Skin of body (tissue), 2 donors: ENCODE measurements around the gene RBFOX2.

GRCh38 chr22:33869865-33870276 lies 50.4 kb downstream of the LARGE1 start:
- RAMPAGE, long total RNA: no peak

DNA sequence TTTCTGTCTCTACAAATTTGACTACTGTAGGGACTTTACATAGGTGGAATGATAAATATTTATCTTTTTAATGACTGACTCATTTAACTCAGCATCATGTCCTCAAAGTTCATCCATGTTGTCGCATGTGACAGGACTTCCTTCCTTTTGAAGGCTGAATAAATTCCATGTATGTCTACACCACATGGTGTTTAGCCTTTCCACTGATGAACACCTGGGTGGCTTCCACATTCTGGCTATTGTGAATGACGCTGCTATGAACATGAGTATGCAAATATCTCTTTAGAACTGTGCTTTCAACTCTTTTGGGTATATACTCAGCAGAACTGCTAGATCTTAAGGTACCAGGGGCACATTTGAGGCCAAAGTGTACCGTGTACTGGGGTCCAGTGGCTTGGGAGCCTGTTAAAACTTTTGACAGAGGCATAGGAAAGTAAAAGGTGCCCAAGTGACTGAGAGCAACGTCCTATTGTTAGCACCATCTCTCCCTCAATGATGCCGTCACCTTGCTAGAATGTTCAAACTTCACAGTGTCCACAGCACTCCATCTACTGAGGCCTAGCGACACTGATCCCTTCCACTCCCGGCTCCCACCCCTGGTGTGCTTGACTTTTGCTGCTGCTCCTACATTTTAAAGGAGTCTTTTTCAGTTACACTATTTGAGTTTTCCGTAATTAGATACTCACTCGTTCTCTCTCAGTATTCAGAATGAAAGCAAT lies 24.0 kb downstream of the LARGE1 start:
- RAMPAGE, long total RNA: no peak

GRCh38 chr22:33914065-33914741 lies 6.1 kb downstream of the LARGE1 start:
- RAMPAGE, long total RNA: no peak

DNA sequence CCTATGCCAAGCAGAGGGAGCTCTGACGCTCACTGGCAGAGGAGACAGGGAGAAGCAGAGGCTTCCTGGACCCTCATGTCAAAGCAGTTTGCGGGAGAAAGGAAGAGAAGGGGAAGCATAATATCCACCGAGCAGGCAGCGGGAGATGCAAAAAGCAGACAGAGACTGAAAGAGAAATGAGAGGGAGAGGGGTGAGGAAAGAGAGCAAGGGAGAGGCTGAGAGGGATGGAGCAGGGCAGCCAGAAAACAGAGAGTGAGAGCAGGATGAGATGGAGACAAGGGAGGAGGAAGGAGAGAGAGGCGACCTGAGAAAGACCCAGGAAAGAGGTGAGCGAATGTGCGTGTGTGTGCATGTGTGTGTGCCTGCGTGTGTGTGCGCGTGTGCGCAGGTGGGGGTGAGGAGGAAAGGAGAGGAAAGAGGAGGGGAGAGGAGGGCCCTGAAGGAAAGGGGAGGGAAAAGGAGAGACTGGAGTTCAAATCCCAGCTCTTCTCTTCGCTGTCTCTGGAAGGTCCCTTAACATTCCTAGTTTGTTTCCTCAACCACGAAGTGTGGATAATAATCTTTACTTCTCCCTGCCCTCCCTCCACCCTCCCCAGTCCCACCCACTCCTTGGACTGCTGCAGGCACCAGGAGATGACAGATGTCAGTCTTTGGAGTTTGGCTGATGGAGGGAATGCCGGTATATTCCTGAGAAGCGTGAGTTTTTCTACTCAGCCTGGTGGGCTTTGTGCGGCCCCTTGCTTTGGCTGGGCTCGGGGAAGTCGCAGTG lies 67.9 kb downstream of the ISX start:
- RAMPAGE, long total RNA: no peak

- RAMPAGE, long total RNA: no peak
These were observed 5.9 kb downstream of the TOM1 start for GRCh38 chr22:35305569-35305976.

GRCh38 chr22:35328035-35329009 lies 28.6 kb downstream of the TOM1 start:
- RAMPAGE, long total RNA: no peak

DNA sequence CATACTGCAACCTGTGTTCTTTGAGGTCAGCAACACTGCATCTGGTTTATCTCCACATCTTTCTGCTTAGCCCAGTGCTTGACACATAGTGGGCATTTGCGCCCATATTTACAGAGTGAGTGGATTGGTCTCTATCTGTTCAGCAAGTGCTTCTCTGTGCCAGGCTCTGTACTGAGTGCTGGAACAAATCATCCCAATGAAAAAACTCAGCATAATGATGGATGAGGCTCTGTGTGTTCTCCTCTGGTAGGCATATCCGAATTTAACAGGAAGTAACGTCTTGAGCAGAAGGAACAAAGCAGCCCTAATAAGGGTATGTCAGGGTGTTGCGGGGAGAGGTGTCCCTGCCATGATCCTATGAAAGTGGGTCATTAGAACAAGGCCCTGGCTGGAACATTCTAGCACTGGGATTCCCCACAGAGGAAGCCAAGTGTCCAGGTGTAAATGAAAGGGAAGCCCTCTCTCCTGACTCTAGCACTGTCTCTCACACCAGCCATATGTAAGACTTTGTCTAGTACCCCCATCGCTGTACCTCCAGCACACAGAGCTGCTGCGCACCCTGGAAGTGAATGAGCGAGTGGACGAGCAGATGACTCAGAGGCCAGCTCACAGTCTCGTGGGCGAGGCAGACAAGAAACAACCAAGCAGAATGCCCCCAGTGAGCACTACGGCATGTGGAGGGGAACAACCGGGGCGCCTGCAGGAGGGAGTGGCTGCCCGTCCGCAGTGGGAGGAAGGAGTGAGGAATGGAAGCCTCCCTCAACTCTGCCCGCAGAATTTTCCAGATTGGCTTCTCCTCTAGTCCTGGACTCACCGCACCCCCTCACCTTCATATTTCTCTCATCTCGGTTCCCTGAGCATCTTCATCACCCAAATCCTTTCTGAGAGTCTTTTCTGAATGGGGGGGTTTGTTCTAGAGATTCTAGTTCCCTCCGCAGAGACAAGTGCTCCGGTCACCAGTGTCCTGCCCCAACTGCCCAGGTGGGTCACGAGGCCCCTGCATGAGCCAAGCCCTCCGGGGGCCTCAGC lies 46.3 kb downstream of the MCM5 start:
- RAMPAGE, long total RNA: no peak

- RAMPAGE, long total RNA: no peak
These were observed 67.7 kb downstream of the MCM5 start for GRCh38 chr22:35467515-35468134.

DNA sequence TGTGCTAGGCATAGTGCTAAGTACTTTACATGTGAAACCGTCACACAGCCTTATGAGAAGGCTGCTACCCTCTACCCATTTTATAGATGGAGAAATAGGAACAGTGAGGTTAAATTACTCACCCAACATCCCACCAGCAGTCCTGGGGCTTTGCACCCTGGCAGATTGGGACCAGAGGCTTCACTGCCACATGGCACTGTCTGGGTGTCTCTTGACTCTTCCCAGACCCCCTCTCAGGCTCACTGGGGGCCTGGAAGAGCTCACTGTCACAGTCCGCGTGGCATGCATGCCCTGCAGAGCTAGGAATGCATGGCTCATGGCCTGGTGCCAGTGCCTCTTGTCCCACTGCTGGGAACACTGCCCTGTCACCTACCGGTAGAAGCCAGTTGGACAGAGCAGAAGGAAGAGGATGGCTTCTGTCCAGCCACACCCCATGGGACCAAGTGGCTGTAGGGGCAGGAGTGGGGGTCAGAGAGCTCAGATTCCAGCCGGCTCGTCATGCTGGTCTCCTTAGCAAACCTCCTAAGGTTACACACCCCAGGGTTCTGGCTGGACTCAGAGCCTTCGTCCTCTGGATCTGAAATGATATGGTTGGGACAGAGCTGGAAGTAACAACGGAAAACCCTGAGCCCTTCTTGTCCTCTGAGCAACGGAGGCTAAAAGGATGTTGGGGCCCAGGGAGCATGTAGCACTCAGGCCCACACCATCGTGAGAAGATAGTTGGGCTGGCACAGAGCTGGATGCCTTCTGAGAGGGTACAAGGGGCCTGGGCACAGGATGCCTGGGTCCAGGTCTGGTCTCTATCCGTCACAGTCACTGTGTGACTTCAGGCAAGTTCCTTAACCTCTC lies 29.6 kb downstream of the MB start:
- RAMPAGE, long total RNA: no peak

- RAMPAGE, long total RNA: no peak
These were observed 1.3 kb downstream of the APOL6 start for GRCh38 chr22:35649582-35649909.

GRCh38 chr22:35658823-35659598 lies 10.8 kb downstream of the APOL6 start:
- RAMPAGE, long total RNA: no peak

GRCh38 chr22:35761040-35761367 lies 43.3 kb downstream of the APOL5 start:
- RAMPAGE, long total RNA: no peak

DNA sequence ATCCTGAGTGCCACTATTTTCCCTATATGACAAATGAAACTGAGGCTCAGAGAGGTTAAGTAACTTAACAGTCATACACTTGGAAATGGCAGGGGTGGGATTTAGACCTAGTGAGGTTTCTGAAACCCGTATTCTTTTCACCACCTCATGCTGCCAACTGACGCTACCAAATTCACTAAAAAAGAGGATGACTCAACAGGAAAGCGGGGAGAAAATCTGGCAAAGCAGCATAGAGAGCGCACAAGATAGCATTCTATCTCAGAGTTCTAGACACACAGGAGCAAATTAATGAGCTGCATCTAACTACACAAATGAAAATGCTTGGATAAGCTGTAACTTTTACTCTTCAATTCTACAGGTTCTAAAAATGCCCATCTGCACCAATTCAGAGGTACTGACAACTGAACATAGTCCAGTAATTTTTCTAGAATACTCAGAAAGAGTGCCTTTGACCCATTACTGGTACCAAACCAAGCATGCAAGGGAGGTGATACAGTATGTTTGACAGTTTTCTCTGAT lies 136.4 kb downstream of the RBFOX2 start:
- RAMPAGE, long total RNA: no peak

GRCh38 chr22:36028175-36029038 lies at the start of gene RBFOX2:
RBFOX2 (minus strand) TSS chr22:36028824.
- RAMPAGE, long total RNA: no peak

GRCh38 chr22:36209413-36209783 lies 7.8 kb upstream of the APOL4 start:
- RAMPAGE, long total RNA: no peak

- RAMPAGE, long total RNA: no peak
These were observed 2.9 kb downstream of the APOL2 start for GRCh38 chr22:36236277-36237008.

DNA sequence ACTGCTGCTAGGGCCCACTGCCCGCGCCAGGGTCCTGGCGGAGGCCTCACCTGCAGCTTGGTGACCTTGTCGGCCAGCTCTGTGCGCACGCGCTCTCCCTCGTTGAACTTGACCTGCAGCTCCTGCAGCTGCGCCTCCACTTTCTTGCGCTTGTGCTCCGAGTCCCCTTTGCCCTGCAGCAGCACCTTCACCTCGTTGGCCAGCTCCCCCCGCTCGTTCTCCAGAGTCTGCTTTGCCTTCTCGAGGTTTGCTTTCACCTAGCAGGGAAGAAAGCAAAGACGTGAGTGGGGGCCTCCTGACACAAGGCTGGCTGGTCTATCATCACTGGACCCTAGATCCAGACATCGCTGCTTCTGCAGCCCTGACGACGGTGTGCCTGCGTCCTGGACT lies 41.1 kb downstream of the APOL1 start:
- RAMPAGE, long total RNA: no peak

GRCh38 chr22:36309200-36309667 lies 56.3 kb downstream of the APOL1 start:
- RAMPAGE, long total RNA: no peak

- RAMPAGE, long total RNA: no peak
These were observed 65.7 kb downstream of the MYH9 start for GRCh38 chr22:36321888-36322710.

DNA sequence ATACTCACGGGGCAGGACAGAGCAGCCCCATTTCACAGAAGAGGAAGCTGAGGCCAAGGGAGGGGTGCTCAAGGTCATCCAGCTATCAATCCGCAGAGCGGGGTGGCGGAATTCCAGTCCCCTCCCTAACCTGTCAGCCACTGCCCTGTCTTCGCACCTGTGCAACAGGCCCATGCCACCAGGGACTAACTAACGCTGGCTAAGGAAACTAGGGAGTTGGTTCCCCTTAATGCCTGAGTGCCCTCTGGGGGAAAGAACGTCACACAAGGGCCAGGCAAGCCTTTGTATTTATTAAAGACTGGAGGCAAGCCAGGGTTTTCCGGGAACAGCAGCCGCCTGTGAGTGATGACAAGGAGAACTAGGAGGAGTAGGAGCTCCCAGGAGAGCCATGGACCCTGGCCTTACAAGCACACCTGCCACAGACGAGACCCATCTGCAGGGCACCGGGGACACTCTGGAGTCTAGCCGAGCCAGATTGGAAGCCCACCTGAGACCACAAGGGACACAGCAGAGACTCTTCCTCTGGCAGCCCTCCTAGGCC lies 64.5 kb downstream of the MYH9 start:
- RAMPAGE, long total RNA: no peak